Left cardiac atrium (tissue), 1 donor: ENCODE measurements around a stretch of chr22.

GRCh38 chr22:19986281-19986855, 30.3 kb downstream of the ARVCF start:
- PRO-cap = no peak

DNA sequence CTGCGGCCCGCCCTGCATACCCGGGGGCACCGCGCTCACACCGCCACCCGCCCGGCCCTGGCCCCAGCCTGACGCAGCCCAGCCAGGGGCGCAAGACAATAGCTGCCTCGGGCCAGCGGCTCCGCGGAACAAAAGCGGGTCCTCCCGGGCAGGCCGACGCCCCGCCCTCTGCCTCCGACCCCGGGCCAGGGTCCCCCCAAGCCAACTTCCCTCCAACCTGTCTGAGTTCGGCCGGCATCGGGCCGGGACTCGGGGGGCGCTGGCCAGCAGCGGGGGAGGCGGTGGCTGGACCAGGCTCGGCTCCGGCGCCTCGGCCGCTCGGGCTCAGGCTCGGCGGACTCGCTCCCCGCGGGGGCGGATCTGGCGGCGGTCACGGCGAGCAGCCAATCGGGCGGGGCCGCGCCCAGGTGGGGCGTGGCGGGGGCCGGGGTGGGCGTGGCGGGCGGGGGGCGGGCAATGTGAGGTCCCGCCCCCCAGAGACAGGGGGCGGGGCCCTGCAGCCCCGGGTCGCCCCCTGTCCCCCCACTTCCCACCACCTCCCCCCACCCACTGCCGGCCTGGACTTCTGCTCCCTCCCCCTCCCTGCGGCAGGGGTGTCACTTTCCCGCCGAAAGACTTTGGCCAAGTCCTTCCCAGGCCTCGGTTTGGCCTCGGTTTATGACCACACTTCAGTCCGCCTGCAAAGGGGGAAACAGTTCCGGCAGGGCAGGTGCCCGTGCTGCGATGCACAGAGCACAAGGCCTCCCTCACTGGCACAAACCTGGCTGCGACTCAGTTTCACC, 29.6 kb downstream of the ARVCF start:
- PRO-cap = unidirectional peak, minus-strand start at position 70 of the sequence; unidirectional peak, minus-strand start at position 332 of the sequence

GRCh38 chr22:19988731-19989465, 27.7 kb downstream of the ARVCF start:
- PRO-cap = no peak

- PRO-cap = no peak
These were observed 3.2 kb downstream of the DGCR8 start for GRCh38 chr22:20083101-20083741.

- PRO-cap = no peak
These were observed 13.4 kb downstream of the DGCR8 start for GRCh38 chr22:20093330-20093961.

DNA sequence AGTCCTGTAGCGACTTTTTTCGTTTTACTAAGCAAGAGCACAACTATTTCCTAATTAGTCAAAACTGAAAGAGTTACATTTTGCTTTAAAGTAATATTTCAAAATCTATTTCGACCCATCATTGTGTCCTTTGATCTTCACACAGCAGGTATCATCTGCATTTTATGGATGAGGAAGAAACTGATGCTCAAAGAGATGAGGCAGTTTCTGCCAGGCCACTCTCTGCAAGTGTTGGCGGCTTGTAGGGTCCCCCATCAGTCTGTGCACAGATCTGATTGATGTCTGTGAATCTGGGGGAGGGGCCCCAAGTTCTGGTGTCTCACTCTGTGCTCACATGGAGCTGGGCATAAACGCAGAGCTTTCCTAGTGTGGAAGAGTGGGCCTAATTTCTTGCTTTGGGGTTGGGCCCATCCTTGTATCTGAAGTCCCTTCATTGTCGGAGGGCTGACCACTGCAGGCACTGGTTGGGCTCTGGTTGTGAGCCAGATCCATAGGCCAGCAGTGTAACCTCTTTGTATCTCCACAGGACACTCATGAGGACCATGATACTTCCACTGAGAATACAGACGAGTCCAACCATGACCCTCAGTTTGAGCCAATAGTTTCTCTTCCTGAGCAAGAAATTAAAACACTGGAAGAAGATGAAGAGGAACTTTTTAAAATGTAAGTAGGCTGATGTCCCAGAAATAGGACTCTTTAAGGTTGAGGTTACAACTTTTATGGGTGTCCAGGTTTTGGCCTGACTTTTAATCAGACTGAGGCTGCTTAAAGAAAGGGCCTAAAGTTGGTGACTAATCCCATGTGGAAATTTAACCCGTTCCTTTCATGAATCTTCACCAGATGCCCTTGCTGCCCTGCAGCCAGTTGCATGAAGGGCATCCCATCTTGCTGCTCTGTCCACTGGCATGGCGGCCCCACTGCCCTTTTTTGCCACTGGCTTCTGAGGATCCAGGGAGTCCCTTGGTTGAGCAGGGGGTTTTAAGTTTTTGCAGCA, 1.8 kb upstream of the TRMT2A start:
- PRO-cap = no peak

GRCh38 chr22:20124958-20126164, 6.2 kb upstream of the ZDHHC8 start:
- PRO-cap = no peak

GRCh38 chr22:20211884-20212634, 56.1 kb downstream of the RTN4R start:
- PRO-cap = no peak

GRCh38 chr22:20489879-20490536, 5.6 kb downstream of the KLHL22 start:
- PRO-cap = no peak

GRCh38 chr22:20496299-20497223, 966 bp upstream of the KLHL22 start:
- PRO-cap = unidirectional peak, minus-strand start at chr22:20496619

GRCh38 chr22:20504090-20504624, 3.3 kb upstream of the MED15 start:
- PRO-cap = no peak

DNA sequence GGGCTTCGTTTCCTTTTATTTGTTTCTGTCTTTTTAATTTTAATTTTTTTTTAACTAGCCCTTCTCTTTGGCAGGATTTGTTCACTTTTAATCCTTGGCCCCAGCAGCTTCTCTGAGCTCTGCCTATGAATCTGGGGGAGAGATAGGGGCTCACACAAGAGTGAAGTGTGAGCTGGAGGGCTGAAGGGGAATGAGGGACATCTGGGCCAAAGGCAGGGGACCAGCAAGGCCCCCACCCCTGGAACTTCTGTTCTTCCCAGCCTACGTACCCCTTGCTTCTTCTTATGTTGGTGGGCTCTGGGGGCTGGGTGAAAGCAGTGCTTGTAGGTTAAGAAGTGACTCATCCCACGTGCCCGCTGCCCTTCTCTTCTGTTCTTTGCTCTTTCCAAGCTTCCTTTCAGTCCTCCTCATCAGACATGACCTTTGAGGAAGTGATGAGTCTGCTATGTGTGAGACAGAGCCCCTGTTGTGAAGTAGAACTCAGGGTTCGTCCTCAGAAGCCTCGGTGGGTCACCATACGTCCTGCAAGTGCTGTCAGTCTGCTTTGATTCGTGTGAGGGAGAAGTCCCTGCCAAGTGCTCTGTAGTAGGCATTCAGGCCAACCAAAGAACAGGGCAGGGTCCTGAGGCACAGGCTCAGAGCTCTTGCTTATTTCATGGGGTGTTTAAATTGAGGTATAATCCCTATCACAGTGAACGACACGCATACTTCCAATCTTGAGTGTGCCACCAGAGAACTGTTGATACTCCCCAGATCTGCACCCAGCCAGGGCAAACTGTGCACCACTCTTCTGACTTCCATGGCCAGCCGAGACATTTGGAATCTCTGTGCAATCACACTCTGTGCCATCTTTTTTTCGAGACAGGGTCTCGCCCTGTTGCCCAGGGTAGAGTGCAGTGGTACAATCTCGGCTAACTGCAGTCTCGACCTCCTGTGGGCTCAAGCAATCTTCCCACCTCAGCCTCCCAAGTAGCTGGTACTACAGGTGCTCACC, 12.8 kb downstream of the MED15 start:
- PRO-cap = no peak

DNA sequence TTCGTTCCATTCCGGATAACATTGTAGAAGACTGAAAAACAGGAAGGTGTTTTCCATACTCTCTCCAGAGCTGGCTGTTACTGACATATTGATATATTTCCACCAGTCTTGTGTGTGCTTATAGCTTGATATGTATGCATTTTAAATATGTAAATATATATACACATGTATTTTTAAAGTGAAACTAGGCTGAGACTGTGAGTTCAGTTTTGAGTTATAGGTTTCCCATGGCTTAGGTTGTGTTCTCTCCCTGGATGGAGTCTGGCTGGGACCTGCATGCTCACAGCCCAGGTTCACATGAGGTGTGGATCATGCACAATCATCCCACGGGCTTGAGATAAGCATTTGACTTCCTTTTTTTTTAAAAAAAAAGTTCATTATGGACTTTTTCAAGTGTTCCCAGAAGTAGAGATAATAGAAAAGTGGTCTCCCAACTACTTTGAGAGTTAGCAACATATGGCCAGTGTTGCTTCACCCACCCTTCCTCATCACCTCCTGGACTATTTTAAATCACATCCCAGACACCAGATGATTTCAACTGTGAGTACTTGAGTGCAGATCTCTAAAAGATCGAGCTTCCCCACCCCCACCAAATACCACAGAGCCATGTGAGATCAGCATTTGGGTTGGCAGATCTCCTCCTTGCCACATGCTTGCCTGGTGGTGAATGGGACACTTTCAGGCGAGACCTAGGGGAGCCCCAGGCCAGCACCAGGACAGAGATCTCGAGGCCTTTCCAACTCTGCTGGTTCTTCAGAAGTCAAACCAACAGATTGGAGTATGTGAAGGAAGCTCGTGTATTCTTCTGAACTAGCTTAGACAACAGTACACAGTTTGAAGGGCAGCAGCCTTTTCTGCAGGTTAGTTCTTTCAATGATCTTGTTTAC, 15.8 kb downstream of the MED15 start:
- PRO-cap = no peak

GRCh38 chr22:20568813-20569660, 61.6 kb downstream of the MED15 start:
- PRO-cap = no peak

DNA sequence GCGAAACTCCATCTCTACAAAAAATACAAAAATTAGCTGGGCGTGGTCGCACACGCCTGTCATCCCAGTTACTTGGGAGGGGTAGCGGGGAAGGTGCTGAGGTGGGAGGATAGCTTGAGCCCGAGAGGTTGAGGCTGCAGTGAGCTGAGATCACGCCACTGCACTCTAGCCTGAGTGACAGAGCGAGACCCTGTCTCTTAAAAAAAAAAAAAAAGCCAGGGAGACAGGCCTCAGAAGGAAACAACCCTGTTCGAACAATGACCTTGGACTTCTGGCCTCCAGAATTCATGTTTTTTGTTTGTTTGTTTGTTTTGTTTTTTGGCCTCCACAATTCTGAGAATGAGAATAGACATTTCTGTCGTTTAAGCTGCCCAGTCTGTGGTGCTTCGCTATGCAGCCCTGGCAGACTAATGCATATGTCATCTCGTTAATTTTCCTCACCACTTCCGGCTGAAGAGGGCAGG, 48.2 kb upstream of the SERPIND1 start:
- PRO-cap = no peak

DNA sequence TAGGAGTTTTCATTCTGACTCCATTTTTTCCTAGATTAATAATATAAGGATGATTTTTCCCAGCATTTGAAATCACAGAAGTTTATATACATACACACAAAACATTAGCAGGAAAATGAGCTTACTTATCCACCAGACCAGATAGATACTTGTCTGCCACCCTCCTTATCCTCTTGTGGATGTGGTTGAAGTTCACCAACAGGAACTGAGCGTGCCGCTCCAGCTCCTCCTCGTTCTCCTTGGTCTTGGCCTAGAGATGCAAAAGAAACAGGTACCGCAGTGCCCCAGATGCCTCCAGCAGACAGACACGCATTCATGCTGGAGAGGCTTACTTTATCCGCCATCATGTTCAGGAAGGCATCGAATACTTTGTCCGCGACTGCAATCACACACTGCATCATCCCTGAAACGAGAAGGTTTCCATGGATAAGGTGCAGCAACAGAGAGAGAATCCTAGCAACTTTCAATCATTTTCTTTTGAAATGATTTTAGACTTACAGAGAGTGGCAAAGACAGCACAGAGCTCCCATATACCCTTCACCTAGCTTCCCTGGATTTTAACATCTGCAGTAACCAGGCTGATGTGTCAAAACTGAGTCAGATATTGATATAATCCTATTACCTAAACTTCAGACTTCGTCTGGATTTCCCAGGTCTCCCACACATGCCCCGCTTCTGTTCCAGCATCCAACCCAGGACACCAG, 21.0 kb upstream of the SERPIND1 start:
- PRO-cap = no peak

DNA sequence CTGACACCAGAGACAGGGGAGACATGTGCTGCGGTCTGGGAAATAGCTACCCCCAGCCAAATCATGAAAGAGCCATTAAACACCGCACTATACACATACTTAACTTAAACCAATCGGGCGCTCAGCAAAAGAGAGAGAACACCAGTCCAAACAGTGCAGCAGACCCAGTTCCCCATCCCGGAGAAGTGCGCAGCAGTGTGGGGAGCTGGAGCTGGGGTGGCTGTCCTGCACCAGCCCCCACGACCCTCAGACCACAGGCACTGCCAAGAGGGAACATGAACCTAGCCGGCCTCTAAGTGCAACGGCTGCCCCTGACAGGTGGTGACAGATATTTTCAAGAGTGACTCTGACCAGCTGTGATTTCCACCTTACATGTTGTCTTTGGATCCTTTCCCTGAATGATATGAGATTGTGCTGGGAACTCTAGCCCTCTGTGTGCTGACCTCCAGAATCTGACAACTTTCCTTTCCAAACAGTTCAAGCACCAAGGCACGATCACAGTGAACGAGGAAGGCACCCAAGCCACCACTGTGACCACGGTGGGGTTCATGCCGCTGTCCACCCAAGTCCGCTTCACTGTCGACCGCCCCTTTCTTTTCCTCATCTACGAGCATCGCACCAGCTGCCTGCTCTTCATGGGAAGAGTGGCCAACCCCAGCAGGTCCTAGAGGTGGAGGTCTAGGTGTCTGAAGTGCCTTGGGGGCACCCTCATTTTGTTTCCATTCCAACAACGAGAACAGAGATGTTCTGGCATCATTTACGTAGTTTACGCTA, 12.7 kb downstream of the SERPIND1 start:
- PRO-cap = no peak

DNA sequence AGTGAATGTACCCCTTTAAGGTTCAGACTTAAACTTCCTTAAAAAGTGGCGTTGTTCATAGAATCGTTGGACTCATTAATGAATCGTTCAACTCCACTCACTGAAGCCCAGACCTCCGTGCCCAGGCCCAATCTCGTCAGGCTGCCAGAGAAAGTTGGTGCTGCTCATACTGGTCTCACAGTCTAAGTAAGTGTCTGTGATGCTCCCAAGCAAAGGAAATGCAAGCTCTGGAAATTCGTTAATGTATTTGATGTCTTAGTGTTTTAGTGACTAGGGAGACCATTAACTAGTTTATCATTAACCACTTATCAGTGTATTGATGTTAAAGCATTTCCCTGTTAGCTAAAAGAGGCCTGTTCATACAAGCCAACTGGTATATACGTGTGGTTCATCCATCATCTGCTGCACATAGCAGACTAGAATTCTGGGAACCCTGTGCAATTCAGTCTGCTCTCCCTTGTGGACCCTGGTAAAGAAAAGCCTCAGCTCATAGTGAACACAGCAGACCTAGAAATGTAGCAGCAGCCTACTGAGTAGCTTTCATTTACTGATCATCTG, 15.9 kb upstream of the AIFM3 start:
- PRO-cap = no peak

DNA sequence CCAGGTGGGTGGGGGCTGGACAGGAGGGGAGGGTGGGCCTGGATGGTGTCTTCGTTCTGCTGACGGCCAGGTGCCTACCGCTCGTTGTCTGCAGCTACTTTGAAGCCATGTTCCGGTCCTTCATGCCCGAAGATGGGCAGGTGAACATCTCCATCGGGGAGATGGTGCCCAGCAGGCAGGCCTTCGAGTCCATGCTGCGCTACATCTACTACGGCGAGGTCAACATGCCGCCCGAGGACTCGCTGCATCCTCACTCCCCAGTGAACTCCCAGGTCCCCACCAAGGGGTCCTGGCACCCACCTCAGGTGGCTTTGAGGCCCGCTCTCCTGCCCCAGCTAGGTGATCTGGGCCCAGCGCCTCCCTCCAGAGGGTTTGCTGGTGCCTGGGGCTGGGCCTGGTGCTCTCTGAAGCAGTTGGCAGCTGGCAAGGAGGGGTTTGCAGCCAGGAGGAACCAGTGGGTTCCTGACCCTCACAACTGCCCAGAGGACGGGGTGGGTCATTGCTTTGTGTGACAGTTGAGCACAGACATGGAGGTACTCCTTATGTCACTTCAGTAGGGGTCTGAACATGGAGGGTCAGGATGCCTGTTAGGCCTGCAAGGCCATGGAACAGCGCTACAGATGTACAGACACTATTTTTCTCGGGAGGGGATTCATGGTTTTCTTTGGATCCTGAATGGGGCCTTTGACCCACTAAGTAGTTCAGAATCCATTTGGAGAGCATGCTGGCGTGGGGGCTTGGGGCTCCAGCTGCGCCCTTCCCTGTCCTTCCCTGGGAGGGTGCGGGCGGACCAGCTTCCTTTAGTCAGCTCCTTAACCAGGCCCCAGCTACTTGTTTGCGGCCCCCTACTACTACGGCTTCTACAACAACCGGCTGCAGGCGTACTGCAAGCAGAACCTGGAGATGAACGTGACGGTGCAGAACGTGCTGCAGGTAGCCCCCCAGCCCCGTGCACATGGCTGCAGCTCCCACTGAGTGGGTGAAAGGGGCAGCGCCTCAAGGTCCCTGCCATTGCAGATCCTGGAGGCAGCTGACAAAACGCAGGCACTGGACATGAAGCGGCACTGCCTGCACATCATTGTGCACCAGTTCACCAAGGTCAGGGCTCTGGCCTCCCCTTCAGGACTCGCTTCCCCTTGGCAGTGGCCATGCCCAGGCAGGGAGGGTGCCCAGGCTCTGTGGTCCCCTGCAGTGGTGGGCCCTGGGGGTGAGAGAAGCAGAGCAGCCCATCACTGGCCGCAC, 5.6 kb downstream of the THAP7 start:
- PRO-cap = no peak

DNA sequence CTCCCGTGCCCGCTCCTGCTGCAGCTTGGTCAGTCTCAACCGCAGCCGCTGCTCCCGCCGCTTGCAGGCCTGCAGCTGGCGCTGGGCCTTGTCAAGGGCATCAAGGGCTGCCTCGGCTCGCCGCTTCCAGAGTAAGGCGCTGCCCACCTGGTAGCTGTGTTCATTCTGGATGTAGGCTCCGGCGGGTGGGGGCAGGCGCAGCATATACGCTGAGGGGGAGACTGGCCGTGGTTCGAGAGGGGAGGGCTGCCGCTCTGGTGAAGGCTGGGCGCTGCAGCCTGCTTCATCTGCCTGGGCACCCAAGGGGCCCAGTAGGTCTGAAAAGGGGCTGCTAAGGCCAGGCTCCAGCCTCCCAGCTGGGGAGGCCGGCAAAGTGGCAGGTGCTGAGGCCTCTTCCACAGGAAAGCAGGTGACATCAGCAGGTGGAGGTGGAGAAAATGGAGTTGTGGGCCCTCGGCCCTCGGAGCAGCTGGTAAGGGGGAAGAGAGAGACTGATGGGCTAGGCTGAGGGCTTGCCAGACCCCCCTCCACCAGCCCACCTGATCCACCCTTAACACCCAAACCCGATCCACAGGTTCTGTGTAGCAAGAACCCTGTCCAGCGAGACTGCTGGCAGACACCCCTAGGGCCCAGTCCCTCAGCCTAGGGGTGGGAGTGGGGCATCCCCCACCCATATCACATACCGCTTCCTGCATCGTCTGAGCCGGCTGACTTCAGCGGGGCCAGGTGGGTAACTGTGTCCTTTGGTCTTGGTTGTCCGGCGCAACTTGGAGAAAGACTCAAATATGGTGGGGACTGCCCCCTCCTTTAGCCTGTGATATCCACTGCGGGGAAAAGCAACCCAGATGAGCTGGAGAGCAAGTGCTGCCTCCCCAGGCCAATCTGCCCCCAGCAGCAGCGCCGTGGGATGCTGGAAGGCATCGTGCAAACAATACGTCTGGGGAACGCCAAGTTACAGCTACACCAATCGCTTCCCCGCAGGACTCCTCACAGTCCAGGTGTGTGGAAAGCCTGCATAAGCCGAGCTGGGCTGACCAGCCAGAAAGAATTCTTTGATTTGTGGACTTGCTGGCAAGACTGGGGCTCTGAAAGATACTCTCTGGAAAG, 1.6 kb downstream of the THAP7 start:
- PRO-cap = no peak